ENCODE measurements around a stretch of chr3.

GRCh38 chr3:217310-217855, 20.8 kb downstream of the CHL1 start:
- RRBS, result no CpG with 5 or more reads among the region's 4 CpGs

- RRBS, result no CpG with 5 or more reads among the region's 4 CpGs
These were observed 179.7 kb downstream of the CHL1 start for GRCh38 chr3:376305-376603.

GRCh38 chr3:2152958-2153491, 54.4 kb downstream of the CNTN4 start:
- RRBS, result no CpG with 5 or more reads among the region's 2 CpGs

DNA sequence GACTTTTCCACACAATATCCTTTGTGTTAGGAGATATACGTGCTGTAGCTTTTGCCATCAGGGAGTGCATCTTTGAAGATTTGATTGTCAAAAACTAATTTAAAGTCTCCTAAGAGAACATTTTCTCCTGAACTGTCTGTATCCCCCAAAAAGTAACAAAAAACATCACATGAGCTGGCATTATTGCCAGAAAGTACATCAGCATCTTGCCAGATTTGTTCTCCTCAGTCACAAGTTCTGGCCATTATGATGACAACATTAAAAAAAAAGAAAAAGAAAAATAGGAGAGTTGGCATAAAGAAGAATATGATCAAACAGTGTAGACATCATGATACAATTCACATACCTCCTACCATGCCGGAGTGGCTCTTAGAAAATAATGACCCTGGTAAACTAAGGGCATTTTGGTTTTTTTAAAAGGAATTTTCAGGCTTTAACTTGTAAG, 37.8 kb downstream of the SETMAR start:
- RRBS, result no CpG with 5 or more reads among the region's 2 CpGs

DNA sequence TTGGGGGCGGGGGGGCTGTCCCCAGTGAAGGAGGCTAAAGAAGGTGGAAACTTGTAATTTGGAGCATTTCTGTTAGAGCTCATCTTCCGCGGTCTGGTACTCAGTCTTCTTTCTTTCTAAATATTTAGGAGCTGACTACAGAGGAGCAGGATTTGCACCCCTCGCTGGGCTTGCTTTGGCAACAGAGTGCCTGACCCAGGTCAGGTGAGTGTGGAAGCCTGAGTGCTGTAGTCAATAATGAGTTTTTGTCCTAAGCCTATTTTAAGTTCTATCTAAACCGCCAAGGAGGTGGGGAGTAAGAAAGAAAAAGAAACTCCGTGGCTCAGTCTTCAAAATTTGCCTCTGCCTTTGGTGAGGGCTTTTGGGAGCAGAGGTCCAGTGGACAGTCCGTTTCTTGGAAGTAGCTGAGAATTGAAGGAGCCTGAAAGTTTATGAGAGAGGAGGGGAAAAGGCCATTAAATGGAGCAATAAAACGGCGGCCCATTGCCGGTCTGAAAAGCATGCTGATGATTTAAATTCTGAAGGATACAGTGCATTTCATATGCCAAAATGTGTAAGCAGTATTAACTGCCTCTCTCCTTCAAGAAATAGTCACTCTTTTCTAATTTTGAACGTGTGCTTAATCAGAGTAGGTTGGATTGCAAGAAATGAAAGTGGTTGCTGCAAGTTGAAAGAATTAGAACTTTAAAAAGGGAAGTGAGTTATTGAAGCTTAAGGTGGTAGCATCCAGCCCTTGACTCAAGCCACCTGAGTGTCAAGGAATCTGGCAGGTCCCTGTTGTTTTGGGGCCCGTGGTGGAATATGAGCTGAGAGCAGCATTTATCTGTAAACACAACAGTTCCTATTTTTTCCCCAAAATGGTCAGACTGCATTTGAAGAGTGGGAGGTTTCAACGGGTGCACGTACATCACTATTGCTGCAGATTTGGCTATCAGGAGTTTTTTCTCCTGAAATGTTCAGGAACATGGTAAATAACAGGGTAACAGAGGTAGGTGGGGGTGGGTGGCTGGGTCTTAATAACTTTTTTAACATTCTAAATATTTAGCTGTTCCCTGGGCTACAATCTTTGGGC, 1.5 kb downstream of the ITPR1 start:
- RRBS, result no CpG with 5 or more reads among the region's 14 CpGs

- RRBS, result no CpG with 5 or more reads among the region's 11 CpGs
These were observed 19.8 kb downstream of the ITPR1 start for GRCh38 chr3:4512928-4513366.

DNA sequence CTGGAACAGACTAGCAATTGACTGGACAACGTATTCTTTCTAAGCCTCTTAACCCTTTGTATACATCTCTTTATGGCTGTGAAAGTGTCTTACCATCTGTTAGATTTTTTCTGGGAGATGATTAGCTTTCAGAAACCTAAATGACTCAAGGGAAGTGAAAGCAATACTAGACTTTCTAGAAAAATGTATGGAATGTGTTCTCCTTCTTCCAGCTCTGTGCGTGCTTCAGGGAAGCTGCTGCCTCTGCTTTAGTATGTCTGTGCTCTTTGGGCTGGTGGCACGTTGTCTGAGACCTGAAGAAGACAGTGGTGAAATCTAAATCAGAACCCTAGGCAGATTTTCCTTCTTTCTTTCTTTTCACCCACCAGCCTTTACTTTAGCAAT, 89.5 kb downstream of the ITPR1 start:
- RRBS, result no CpG with 5 or more reads among the region's 3 CpGs

DNA sequence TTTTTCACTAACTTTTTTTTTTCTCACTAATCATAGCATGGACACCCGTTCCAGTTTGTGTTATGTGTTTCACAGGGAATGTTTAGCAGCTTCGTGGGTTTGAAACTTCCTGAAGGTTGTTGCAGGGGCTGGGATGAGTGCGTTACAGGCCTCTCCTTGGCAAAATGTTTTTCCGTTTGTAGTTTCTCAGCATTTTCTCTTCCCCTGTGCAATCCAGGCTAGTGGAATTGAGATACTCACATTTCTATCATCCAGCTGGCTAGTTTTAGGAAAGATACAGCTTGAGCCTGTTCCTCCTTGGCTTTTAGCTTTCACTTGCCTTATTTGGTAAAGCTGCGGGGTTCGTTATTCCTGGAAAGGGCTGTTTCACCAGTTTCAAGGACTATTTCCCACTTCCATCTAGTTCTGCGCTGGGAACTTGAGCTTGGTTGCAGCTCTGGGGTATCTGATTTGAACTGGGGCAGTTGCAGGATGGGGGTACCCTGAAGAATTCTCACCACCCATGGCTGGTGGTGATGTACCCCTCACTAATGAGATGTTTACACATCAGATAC, 90.3 kb downstream of the ITPR1 start:
- RRBS, result no CpG with 5 or more reads among the region's 7 CpGs

DNA sequence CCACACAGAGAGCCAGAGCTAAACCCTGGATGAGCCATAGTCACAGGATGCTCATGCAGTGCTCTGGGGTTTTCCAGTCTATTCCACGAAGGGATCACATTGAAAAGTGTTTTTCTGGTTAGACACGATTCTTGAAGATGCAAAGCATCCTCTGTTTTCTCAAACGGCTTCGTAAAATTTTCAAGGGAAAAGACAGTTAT, 230.0 kb downstream of the ITPR1 start:
- RRBS, result no CpG with 5 or more reads among the region's 4 CpGs

DNA sequence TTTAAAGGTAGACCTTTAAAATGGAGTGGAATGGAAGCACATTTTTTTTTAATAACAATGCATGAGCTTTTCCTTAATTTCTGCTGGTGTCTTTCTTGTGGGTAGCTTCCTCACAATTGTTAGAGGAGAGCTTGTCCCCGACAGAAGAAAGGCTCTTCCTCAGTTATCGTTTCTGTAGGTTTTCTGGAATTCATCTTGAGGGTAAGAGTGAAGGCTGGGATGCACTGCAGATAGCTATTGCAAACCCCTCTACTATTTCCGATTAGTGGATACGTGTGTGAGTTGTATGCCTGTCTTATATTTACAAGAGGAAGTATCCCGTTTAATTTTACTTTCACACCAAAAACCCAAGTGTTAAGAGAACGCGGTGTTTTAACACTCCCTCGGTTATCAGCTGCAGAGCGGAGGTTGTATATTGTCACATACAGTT, 230.8 kb upstream of the BHLHE40 start:
- RRBS, result no CpG with 5 or more reads among the region's 9 CpGs

DNA sequence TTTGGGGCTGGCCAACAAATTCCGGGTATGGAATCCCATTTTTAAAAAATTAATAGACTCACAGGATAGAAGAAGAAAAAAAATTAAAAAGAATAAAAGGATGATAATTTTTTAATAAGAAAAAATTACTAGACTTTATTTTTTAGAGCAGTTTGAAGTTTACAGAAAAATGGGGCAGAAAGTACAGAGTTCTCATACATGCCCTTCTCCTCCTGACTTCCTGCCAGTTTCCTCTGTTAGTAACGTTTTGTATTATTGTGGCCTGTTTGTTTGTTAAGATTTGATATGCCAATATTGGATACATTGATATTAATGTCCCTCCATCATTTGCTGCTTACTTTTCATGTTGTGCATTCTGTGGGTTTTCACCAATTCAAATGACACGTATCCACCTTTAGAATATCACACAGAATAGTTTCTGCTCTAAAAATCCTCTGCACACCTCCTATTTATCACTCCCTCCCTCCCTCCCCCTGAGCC, 149.8 kb upstream of the BHLHE40 start:
- RRBS, result no CpG with 5 or more reads among the region's 3 CpGs

DNA sequence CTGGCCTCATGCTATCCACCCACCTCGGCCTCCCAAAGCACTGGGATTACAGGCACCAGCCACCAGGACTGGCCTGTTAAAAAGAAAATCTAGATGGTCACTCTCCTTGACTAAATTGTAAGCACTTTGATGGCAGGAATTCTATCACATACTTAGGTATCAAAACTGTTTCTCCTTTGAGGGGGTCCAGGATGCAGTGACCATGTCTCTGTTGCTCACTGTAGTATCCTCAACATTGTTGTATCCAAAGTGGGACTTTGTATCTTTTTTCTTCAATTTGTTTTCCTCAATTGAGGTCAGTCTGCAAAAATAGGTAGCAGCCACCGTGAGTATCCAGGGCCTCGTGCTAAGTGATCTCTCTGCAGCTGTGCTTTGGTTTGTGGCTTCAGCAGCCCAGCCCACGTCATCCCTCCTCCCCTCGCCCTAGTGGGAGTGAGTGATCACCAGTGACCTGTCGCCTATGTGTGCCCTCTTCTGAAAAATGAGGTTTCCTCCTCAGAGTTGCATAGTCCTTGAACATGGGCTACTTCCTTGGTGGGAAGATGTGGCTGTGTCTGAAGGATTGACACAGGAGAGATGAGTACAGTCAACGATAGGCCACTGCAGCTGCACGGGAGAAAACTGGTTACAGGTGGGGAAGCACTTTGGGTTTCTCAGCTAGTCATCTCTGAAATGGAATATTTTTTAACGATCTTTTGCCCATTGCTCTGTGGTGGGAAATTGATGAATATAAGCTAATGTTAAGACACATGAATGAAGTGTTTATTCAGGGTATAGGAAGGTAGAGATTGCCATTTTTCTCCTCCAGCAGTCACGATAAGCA, 144.9 kb upstream of the BHLHE40 start:
- RRBS, result no CpG with 5 or more reads among the region's 10 CpGs

- RRBS, result 3% methylated on average over 4 of the region's 39 CpGs
These were observed 2.2 kb upstream of the BHLHE40 start for GRCh38 chr3:4976709-4977835.

GRCh38 chr3:4994758-4995353, 15.6 kb downstream of the BHLHE40 start:
- RRBS, result no CpG with 5 or more reads among the region's 9 CpGs

- RRBS, result no CpG with 5 or more reads among the region's 8 CpGs
These were observed 23.3 kb downstream of the BHLHE40 start for GRCh38 chr3:5002568-5002847.

DNA sequence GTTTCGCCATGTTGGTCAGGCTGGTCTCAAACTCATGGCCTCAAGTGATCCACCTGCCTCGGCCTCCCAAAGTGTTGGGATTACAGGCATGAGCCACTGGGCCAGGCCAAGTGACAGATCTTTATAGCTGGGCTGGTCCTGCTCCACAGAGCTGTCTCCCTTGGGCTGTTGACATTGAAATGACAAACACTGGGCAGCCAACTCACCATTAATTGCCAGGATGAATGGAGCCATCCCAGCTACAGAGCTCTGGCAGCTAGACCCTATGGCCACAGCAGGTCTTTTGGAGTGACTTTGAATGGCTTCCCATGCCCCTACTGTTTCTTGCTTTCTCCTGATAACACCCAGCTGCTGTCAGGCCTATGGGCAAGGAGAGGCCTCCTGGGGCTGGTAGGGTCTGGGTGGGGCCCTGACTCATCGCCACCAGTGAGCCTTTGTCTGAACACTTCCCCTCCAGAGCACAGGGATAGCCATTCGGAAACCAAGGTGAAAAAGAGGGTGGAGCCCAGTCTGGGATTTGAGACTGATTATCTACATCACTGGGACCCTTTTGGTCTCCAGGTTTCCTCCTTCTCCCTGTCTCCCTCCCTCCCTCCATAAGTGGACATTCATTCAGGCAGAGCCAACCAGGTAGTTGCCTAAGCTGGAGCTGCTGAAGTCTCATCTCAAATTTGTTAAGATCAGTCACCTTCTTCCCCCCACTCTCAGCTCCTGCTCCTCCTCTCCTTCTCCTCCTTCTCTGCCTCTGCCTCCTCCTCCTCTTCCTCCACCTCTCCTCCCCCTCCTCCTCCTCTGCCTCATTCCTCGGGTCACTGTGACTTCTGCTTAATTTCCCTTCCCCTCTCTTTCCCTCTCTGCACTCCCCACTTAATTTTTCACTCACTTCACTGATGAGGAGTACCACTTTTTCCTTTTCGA, 34.0 kb downstream of the BHLHE40 start:
- RRBS, result no CpG with 5 or more reads among the region's 6 CpGs

DNA sequence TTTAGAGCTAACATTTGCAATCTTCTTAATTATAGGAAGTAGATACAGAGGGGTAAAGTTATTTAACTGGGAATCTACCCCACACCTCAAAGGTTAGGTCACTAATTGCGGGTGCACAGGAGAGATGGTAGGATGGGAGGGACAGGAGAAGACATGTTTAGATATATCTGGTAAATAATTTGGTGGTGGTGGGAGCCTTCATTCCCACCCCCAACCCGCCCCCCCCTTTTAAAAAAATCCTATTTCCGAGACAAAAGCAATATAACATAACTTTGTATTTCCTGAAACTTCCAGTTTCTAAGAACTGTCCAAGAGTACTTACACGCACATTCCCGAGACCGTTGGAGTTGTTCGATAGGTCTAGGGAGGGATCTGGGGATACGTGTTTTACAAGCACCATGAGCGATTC, 870 bp upstream of the EDEM1 start:
- RRBS, result no CpG with 5 or more reads among the region's 9 CpGs

- RRBS, result no CpG with 5 or more reads among the region's 7 CpGs
These were observed 30.5 kb downstream of the EDEM1 start for GRCh38 chr3:5217861-5218548.

DNA sequence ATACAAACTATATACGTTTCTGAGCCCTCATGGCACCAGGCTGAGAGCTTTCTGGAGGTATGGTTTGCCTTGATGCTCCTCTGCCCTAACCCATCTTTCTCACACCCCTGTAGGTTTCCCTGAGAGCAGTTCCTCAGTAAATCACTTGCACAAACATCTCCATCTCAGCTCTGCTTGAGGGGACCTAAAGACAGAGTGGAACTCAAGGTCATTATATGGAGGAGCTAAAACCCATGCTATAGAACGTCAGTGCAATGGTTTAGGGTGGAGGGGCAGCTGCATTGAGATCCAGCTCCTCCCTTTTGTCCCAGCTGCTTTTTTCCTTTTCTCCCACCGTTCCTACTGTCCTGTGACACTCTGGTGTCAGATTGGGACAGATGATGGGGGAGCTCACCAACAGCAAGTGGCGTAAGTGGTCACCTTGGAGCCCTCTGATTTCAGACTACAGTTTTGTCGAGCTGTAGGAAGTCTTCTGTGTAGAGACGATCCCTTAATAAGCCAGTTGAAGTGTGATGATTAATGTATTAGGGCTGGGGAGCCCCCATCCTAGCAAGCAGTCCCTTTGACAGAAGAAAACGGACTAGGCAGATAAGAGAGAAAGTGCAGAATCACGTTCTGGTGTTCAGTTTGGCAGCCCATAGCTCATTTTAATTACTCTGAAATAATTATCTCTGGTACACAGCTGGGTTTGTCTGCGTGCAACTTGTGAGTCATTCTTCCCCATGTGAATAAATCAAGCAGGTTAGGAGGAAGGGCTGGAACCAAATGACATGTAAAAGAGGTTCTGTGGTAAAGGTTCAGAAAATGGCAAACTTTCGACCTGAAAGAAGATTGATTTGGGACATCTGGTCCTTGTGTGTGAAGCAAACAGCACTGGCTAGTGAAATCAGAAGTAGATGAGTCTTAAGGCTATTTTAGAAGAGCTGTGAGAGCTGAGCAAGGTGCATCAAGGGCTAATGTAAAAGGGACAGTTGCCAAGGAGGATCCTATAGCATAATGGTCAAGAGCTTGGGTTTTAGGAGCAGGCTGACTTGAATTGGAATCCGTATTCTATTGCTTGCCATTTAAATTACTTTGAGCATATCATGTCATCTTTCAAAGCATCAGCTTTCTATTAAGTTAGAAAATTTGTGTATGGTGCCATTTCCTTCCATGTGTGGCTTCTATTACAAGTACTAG, 241.3 kb downstream of the EDEM1 start:
- RRBS, result no CpG with 5 or more reads among the region's 11 CpGs

- RRBS, result no CpG with 5 or more reads among the region's 1 CpG
These were observed 761.9 kb upstream of the LMCD1 start for GRCh38 chr3:7739703-7740109.